Left lobe of liver (tissue), 1 donor: ENCODE measurements around a stretch of chr3.

- PRO-cap, result bidirectional peak, plus-strand start at chr3:188946584, minus-strand start at chr3:188946530; bidirectional peak, plus-strand start at chr3:188946643, minus-strand start at chr3:188946616
Measured at GRCh38 chr3:188946196-188946803, 225.5 kb upstream of the TPRG1 start.

GRCh38 chr3:188955982-188956416, 215.8 kb upstream of the TPRG1 start:
- PRO-cap, result no peak

- PRO-cap, result no peak
Measured at GRCh38 chr3:189023061-189023489, 148.7 kb upstream of the TPRG1 start.

DNA sequence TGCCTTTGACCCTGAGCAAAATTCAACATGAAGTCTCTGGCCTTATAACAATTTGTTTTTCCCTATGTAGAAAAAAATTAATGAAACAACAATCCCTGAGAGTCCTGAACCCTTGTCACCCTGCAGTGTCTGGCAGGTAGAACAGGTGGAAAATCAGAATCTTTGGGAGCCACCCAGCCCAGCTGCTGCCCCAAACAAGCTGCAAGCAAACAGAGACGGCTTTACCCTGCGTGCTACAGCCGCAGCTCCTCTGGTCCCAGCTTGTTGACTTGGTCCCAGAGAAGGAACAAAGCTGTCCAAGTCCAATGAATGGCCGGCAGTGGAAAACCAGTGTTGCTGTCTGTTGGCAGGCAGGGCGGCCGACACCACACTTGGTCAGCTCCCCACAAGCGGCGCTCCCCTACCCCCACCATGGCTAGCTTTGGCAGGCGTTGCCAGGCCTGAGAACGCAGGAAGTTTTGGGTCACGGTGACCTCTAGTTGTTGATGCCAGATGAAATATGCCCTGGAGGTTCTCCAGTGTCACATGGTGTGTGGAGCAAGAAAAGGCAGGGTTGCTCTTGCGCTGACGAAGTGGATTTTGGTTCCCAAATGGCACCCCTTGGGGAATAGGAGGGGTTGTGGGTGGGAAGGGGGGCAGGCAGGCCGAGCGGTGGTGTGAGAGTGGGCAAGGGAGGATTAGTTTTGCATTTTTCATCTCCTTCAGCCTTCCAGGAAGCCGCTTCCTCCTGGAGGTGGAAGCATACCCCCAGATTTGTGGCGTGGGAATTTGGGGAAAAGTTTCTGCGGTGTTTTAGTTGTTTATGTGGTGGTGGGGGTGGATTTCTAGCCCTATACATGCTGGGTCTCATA, 72.8 kb upstream of the TPRG1 start:
- PRO-cap, result no peak

GRCh38 chr3:189123714-189124556, 47.8 kb upstream of the TPRG1 start:
- PRO-cap, result no peak

DNA sequence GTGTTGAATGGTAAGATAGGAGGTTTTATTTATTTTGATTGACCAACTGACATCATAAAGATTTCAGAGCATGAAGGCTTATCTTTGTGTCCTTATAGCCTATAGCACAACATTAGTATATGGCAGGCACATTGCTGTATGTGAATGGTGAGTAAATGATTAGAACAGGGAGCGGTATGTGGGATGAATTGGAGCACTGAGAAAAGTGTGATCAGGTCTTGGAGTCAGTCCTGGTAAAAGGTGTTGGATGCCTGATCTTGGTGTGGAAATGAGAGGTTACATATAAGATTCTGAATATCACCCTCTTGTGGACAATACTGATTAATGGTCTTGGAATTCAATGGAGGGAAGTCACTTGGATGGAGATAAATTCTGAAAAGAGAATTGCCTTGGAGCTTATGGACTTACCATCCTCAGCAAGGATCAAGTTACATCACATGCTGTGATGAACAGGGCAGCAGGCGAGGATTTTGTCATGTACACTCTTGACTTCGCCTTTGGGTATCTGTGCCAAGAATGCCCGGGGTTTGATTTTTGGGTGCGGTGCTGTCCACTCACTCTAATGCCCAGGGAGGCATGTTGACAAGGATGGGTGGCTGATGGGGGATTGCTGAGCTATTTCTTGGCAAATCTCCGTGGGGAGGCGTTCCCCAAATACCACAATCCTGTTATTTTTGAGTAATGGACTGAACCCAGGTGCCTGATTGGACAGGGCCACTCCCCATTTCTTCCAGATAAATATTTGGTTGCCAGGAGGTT, 96.1 kb downstream of the TPRG1 start:
- PRO-cap, result no peak

GRCh38 chr3:189276772-189277691, 105.3 kb downstream of the TPRG1 start:
- PRO-cap, result no peak

DNA sequence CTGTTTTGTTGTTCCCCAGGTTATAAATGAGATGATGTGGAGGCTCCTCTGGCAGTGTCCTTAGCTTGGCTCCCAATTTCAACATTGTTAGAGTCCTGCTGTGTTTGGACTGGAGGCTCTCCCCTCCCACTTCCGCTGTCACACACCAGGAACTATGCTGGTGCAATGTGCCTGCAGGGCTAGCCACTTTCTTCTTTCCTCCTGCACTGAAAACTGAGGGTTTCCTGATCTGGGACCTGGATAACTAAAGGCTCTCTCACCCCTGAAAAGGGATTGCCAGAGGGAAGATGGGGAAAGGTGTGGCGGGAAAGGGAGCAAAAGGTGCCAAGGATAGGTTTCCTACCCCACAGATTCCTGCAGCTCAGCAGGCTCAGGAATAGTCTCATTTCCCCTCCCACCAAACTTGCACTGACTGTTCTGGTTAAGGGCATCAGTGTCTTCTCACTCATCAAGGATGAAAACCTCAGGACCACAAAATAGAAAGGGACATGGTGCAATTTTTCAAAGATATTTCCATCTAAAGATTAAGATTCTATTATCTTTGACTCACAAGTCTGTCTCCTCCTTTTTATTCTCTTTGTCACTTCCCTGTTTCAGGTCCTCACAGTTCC, 121.5 kb downstream of the TPRG1 start:
- PRO-cap, result no peak

DNA sequence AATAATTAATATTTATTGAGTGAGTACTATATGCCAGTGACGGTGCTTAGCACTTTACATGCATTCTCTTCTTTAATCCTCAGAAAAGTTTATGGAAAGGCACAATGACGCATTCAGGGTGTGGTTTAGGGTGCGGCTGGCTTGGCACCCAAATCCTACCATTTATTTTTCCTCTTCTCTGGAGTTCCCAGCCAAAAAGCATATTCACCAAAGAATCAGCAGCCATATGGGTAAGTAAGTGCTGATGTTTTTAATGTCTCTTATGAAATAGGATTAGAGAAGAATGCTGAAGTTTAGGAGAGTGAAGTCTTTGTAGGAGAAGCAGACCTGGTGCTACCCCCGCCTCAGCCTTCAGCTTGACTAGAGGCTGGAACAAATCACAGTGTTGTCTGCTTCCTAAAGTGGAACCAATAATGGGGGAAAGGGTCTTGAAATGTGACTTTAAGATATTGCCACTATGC, 140.3 kb upstream of the TP63 start:
- PRO-cap, result no peak

DNA sequence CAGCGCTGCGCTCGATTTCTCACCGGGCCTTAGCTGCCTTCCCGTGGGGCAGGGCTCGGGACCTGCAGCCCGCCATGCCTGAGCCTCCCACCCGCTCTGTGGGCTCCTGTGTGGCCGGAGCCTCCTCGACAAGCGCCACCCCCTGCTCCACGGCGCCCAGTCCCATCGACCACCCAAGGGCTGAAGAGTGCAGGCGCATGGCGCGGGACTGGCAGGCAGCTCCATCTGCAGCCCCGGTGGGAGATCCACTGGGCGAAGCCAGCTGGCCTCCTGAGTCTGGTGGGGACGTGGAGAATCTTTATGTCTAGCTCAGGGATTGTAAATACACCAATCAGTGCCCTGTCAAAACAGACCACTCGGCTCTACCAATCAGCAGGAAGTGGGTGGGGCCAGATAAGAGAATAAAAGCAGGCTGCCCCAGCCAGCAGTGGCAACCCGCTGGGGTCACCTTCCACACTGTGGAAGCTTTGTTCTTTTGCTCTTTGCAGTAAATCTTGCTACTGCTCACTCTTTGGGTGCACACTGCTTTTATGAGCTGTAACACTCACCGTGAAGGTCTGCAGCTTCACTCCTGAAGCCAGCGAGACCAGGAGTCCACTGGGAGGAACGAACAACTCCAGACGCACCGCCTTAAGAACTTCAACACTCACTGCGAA, 34.7 kb upstream of the TP63 start:
- PRO-cap, result no peak

DNA sequence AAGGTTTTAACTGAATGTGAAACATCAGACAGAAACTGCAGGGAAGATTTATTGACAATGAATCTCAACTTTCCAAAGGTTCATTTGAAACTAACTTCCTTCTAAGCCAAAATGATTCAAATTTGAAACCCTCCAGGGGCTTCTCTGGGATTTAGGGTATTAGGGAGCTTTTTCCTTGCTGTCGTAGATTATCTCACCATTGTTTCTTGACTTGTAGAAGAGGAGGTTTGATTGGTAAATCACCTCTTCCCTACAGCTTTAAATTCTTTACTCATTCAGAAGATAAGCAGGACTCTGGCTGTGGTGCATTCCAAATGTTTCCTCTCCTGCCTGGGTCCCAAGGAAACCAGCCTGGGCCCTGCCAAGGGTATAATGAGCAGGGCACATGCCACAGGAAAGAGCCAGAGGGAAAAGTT, 71.0 kb downstream of the TP63 start:
- PRO-cap, result no peak

DNA sequence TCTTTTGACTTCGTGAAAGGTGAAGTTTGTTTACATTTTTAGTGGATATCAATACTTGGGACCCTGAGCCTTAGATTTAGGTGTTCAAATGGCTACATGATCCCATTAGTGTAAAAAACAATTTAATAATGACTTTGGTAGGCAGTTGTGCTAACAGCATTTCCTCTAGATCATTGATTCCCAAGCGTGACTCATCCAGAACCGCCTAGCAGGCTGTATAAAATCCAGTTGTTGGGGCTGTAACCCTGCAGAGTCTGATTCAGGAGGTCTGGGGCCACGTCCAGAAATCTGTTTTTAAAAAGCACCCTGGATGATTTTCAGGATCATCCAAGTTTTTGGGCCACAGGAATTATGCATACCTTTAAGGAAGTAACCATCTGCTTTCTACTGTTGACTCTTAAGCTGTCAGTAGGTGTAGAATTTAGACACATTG, 156.4 kb downstream of the TP63 start:
- PRO-cap, result no peak

DNA sequence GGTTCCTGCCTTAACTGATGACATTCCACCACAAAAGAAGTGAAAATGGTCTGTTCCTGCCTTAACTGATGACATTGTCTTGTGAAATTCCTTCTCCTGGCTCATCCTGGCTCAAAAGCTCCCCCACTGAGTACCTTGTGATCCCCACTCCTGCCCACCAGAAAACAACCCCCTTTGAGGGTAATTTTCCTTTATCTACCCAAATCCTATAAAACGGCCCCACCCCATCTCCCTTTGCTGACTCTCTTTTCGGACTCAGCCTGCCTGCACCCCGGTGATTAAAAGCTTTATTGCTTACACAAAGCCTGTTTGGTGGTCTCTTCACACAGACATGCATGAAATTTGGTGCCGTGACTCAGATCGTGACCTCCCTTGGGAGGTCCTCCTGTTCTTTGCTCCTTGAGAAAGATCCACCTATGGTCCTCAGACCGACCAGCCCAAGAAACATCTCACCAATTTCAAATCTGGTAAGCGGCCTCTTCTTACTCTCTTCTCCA, 24.0 kb upstream of the P3H2 start:
- PRO-cap, result no peak

DNA sequence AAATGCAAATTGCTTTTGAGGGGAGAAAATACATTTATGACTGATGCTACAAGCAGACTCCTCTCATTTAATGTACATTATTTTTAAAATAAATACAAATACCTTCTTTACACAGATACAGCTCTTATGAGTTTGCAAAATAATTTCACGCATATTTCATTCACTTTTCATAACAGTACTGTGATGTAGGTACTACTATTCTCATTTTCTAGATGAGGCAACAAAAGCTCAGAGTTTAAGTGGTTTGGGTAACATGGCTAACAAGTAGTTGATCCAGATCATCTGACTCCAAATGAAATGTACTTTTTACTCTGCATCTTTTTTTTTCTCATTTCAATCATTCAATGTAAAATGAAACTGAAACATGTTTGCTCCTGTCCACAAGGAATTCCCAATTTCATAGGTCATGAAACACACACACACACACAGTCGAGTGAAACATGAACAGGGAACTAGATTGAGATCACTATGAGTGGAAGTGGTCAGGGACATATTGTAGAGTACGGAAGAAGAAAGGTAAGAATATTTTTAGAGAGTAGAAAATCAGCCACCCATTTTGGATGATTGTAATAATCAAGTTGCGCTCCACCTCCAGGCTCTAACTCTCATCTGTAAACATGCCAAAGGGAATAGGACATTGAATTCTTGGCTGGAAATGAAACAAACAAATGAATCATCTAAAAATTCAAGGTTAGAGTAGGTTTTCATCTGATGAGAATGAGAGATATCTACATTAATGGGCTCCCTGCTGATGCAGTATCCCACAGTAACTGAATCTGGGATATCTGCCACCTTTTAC, 92.4 kb downstream of the CLDN1 start:
- PRO-cap, result unidirectional peak, minus-strand start at position 607 of the sequence

DNA sequence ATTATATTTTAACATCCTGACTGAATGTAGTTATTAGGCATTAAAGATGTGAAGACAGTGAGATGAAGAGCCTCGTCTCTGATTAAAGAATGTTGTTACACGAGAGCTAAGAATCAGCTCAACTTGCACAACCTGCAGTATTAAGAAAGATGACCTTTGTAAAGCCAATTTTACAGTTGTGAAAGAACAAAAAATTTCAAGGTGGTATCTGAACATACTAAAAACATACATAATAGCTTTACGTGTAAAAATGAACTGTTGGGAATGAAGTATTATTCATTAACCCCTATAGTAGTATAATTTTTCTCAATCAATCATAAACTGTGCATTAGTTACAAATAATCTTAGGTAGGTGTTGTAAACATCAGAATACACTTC, 12.8 kb downstream of the CLDN1 start:
- PRO-cap, result unidirectional peak, minus-strand start at position 91 of the sequence

DNA sequence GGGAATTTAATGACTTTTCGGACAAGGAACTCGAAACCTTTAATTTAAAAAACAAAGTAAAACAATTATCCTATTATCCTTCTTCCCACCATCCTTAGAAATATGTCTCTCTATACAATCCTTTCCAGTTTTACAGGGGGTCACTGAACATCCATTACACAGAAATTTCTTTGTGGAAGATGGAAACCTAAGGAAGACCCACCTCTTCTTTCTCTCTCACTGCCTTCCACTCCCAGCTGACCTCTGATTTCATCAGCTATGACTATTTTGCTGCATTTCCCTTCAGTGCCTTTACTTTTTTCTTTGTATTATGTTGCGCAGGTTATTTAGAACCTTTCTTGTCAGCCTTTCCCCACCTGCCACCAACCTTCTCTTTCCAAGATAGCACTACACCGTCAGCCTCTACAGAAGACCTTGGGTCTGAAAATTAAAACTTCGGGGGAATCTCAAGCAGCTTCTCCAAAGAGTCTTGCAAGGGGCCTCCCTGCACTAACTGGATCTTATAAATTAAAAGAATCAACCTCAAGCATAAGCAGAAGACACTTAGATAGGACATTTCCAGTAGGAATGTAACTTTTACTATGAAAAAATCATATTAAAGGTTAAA, 1.2 kb downstream of the CLDN1 start:
- PRO-cap, result no peak

- PRO-cap, result no peak
Measured at GRCh38 chr3:190325903-190326552, 3.8 kb upstream of the CLDN1 start.

DNA sequence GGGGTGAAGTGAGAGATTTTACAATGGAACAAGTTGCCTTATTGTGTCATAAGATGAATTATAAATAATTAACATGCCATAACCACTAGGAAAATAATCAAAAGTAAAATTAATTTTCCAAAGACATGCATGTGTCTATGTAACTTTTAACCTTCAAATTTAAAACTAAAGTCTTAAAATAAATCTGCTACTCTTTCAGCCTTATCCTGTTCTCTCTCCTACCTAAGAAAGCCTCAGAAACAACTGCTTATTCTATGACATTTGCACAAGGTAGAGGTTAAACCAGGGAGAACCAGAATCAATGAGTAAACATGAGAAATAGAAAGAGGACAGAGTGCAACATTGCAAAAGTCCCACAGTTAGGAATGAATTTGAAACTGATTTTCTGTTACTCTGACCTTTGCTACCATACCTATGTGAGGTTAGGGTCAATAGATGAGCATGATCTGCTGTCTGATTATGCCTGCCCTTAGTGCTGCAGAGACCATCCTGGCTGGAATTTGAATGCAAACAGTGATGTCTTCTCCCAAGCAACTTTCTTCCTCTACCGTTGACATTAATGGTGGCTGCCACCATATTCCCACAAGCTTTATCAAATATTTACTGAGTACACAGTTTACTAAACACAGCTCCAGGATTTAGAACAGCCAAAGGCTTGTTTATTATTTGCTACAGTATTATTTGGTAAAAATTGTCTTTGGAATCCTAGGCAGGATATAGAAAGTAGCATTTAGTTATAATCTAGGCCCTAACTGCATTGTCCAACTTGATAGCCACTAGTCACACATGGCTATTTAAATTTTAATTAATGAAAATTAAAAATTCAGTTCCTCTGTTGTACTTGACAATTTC, 8.7 kb upstream of the CLDN1 start:
- PRO-cap, result bidirectional peak, plus-strand start at position 487 of the sequence, minus-strand start at position 245 of the sequence

- PRO-cap, result no peak
Measured at GRCh38 chr3:190547133-190547529, 33.2 kb downstream of the IL1RAP start.

GRCh38 chr3:190728733-190729179, 133.7 kb downstream of the GMNC start:
- PRO-cap, result unidirectional peak, minus-strand start at chr3:190728988